HT1080 (cell line): ENCODE results near the gene CELA3A.

RAMPAGE:
- cytosol, long total RNA: no peak
- long total RNA: no peak
- nucleus, long total RNA: no peak
These were observed 1.0 kb downstream of the USP48 start for GRCh38 chr1:21781736-21782507.

DNA sequence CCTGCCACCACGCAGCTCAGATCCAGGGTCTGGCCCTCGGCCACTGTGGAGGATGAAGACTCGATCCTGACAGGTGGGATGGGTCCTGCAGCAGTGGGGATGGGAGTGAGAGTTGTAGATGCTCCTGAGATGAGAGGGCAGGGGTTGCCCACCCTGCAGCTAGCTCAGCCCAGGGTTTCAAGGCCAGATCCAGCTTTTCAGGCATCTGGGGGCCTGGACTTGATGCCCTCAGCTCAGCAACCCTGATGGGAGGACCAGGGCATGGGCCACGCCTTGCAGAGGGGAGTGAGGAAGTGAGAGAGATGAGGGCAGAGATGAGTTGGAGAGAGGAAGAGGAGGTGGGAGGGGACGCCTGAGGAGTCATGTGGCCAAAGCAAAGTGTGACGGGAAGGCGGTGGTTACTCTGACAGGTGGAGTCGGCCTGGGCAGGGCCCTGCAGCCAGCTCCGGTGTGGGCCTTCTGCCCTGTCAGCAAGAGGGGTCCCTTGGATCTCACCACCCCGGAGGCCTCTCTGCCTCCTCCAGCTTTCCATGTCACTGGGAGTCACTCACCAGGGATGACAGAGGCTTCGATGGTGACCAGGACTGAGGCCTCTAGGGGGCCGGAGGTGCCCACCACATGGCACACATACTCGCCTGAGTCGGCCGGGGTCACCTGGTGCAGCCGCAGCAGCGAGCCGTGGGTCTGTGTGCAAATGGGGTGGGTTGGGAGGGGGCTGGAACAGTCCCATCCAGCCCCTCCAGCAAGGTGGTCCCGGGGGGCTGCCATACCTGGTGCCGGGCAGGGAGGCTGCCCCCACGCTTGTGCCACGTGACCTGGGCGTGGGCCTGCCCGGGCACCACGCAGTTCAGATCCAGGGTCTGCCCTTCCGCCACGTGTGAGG is 40.3 kb downstream of the LDLRAD2 start:
RAMPAGE:
- cytosol, long total RNA: no peak
- long total RNA: no peak
- nucleus, long total RNA: no peak

DNA sequence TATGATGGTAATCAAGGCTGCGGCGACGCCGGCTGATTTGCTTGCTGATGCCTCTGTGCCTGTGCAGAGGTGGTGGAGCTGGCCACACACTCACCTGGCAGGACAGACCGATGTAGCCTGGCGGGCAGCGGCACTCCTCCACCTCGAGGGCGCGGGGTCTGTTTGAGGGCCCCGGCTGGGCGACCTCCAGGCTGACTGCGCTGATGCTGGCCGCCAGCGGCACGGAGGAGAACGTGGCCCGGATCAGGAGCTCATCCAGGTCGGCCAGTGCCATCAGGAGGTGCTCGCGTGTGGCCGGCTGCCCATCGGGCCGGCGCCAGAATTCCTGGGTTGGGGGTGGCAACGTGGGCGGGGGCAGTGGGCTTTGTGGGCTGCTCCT is 52.7 kb downstream of the LDLRAD2 start:
RAMPAGE:
- cytosol, long total RNA: no peak
- long total RNA: no peak
- nucleus, long total RNA: no peak

GRCh38 chr1:21898373-21899123 is 38.6 kb downstream of the HSPG2 start:
RAMPAGE:
- cytosol, long total RNA: no peak
- long total RNA: no peak
- nucleus, long total RNA: no peak

GRCh38 chr1:21927223-21928363 is 9.5 kb downstream of the HSPG2 start:
RAMPAGE:
- cytosol, long total RNA: no peak
- long total RNA: no peak
- nucleus, long total RNA: no peak

GRCh38 chr1:21939497-21940309 is 2.6 kb upstream of the HSPG2 start:
RAMPAGE:
- cytosol, long total RNA: no peak
- long total RNA: no peak
- nucleus, long total RNA: no peak

RAMPAGE:
- cytosol, long total RNA: no peak
- long total RNA: no peak
- nucleus, long total RNA: no peak
These were observed at the start of gene CELA3A for GRCh38 chr1:22001303-22001899. CELA3A (plus strand) TSS chr1:22001657.

GRCh38 chr1:22018965-22019603 is 17.6 kb downstream of the CELA3A start:
RAMPAGE:
- cytosol, long total RNA: no peak
- long total RNA: no peak
- nucleus, long total RNA: no peak

DNA sequence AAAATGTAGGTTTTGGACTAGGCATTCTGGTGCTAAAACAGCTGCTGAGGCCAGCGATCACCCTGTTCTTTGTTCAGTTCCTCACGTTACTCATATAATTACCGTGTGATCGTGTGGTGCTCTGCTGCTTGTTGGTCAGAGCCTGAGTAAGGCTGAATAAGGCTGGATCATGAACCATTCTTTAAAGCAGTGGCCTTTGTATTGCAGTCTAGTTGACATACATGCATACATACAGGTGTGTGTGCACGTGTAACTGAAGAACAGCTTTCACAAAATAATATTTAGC is 25.3 kb downstream of the CDC42 start:
RAMPAGE:
- cytosol, long total RNA: no peak
- long total RNA: no peak
- nucleus, long total RNA: no peak

GRCh38 chr1:22129336-22129652 is 13.6 kb downstream of the WNT4 start:
RAMPAGE:
- cytosol, long total RNA: no peak
- long total RNA: no peak
- nucleus, long total RNA: no peak

RAMPAGE:
- cytosol, long total RNA: no peak
- long total RNA: no peak
- nucleus, long total RNA: no peak
These were observed 2.3 kb downstream of the WNT4 start for GRCh38 chr1:22140577-22141069.

RAMPAGE:
- cytosol, long total RNA: no peak
- long total RNA: no peak
- nucleus, long total RNA: no peak
These were observed 33.7 kb upstream of the WNT4 start for GRCh38 chr1:22176587-22176993.

GRCh38 chr1:22257946-22258203 is 115.0 kb upstream of the WNT4 start:
RAMPAGE:
- cytosol, long total RNA: no peak
- long total RNA: no peak
- nucleus, long total RNA: no peak

RAMPAGE:
- cytosol, long total RNA: no peak
- long total RNA: no peak
- nucleus, long total RNA: no peak
These were observed 947 bp downstream of the C1QA start for GRCh38 chr1:22637370-22637780.

DNA sequence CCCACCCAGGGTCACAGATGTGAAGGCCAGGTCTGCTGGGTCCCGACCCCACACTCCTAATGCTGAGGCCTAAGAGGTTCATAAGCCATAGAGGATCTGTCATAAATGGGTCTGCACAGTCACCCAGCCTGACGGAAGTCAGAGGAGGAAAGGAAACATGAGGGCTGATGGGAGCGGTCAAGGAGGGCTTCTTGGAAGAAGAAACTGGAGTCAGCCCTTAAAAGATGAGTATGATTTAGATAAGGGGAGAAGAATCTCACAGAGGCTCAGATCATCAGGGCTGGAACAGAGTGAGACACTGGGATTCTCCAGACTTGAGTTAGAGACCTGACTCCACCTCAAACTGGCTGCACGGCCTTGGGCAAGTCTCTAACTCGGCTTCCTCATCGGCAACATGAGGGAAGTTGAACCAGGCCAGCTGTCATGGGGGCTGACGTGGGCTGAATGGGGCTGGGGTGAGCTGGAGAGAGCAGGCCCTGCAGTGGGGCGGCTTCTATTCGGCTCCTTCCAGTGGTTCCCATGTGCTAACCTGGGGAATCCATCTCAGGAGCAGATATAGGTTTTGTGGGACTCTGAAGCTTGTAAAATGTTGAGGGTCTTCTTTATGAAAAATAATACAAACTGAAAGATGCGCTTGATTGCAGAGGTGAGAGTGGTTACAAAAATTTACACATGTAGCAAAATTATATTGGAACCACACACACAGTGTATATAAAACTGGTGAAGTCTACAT is 2.5 kb downstream of the C1QC start:
RAMPAGE:
- cytosol, long total RNA: no peak
- long total RNA: no peak
- nucleus, long total RNA: no peak

DNA sequence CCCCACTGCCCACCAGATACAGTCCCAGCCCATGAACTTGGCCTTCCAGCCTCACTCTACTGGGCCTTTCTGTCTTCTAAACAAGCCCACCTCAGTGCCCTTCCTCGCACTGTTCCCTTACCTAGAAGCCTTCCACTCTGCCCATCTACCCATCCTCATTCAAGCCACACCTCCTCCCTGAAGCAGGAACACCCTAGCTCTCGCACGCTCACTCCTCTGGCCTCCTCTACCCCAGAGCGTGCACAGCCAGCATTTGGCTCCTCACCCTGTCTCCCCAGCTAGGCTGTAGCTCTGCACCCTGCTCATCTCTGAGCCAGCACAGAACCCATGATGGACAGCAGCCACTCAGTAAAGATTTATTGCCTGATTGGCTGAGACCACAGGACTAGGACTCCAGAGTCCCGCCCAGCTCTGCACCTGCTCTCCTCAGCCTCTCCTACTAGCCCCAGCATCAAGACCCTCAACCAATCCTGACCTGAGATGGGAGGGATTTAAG is 9.1 kb downstream of the C1QB start:
RAMPAGE:
- cytosol, long total RNA: no peak
- long total RNA: no peak
- nucleus, long total RNA: no peak

DNA sequence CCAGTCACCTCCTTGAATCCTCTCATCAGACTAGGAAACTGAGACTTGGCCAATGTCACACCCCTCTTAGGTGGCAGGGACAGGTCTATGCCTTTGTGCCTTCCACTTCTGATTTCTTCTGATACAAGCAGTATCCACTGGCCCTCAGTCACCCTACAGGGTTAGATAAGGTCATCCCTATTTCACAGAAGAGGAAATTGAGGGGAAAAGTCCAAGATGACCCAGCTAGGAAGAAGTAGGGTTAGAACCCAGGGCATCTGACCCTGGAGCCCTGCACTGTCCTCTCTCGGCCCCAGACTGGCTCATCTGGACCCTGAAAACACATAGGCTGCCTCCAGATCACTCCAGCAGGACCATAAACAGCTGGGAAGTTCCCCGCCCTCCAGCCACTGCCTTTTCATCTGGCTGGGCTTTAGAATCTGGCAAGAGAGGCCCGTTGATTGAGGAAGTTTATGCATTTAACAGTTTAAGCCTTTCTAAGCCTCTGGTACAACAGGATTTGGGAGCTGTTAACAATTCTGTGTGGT is 83.9 kb downstream of the EPHB2 start:
RAMPAGE:
- cytosol, long total RNA: no peak
- long total RNA: no peak
- nucleus, long total RNA: no peak

RAMPAGE:
- cytosol, long total RNA: no peak
- long total RNA: no peak
- nucleus, long total RNA: no peak
These were observed 116.1 kb downstream of the EPHB2 start for GRCh38 chr1:22826413-22827463.

GRCh38 chr1:23097147-23097612 is 77.9 kb downstream of the KDM1A start:
RAMPAGE:
- cytosol, long total RNA: no peak
- long total RNA: no peak
- nucleus, long total RNA: no peak

DNA sequence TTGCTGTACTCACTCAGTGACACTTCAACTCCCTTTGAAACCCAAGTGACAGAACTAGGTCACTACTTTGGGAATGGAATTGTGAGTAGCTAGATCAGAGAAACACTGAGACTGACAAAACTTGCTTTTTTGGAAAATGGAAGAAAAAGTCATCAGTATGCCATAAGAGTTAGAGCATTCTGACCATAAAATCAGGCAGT is 60.4 kb downstream of the HNRNPR start:
RAMPAGE:
- cytosol, long total RNA: no peak
- long total RNA: no peak
- nucleus, long total RNA: no peak